ENCODE measurements around a stretch of chr2.

DNA sequence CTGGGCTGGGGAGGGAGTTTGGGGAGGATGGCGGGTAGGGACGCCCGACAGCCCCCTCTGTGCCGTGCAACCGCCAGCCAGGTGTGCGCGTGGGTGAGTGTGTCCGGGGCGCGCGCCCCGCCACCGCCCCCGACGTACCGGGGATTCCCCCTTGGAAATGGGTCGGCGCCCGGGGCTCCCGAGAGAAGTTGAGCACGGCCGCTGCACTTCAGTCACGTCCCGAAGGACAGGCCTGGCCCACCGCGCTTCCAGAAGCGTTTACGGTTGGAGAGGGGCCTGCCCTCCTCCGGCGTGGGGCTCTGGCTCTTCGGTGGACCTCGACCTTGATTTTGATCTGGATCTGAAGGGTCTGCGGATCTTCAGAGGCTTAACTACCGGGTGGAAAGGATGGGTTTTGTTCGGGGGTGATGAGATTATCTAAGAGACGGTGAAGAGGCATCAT lies 843 bp downstream of the LGALSL start:
- PRO-cap, result no peak

GRCh38 chr2:64460821-64461597 lies 7.0 kb downstream of the LGALSL start:
- PRO-cap, result no peak

- PRO-cap, result no peak
Measured at GRCh38 chr2:64522767-64523324, 1.3 kb upstream of the AFTPH start.

- PRO-cap, result no peak
Measured at GRCh38 chr2:64528403-64529113, 4.4 kb downstream of the AFTPH start.

DNA sequence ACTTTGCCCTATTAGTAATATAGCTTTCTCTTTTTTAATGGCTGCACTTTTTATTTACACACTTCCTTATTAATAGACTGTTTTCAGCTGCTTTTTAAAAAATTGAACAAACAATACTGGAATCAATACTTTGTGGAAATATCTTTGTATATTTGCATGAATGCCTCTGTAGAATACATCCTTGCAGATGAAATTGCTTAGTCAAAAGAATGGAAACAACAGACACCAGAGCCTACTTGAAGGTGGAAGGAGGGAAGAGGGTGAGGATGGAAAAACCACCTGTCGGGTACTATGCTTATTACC lies 12.9 kb downstream of the AFTPH start:
- PRO-cap, result no peak

- PRO-cap, result bidirectional peak, plus-strand start at chr2:64606752, minus-strand start at chr2:64606382; bidirectional peak, plus-strand start at chr2:64607283, minus-strand start at chr2:64607158
Measured at GRCh38 chr2:64606199-64607616, 47.0 kb downstream of the SERTAD2 start.

DNA sequence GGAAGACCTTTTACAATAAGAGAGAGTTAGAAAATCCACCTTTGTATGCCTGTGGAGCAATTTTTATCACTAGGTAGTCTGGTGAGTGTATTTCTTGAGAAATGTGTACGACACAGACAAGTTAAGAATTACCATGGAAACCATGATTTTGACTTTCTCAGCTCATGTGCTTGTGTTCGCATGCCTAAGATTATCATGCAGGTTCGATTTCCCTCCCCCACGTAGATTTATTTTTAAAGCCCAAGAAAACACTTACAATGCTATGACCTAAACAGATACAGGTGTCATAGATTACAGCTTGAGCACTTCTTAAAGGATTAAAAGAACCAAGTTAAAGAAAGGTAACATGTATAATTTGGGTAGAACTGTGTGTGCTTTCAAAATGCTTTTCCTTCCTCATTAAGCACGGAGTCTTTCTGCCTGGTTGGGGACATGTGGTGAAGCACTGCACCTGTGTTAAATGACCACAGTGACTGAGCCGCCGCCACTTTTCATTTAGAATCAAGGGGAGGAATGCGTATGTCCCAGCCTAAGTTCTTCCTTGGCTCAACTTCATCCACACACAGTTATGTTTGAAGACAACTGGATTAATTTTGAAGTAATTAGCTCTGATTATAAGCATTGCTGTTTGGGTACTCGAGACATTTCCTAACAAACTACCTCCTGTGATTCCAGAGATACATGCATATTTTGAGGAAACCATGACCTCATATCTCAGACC lies 16.5 kb downstream of the SERTAD2 start:
- PRO-cap, result bidirectional peak, plus-strand start at position 498 of the sequence, minus-strand start at position 466 of the sequence; unidirectional peak, plus-strand start at position 498 of the sequence

DNA sequence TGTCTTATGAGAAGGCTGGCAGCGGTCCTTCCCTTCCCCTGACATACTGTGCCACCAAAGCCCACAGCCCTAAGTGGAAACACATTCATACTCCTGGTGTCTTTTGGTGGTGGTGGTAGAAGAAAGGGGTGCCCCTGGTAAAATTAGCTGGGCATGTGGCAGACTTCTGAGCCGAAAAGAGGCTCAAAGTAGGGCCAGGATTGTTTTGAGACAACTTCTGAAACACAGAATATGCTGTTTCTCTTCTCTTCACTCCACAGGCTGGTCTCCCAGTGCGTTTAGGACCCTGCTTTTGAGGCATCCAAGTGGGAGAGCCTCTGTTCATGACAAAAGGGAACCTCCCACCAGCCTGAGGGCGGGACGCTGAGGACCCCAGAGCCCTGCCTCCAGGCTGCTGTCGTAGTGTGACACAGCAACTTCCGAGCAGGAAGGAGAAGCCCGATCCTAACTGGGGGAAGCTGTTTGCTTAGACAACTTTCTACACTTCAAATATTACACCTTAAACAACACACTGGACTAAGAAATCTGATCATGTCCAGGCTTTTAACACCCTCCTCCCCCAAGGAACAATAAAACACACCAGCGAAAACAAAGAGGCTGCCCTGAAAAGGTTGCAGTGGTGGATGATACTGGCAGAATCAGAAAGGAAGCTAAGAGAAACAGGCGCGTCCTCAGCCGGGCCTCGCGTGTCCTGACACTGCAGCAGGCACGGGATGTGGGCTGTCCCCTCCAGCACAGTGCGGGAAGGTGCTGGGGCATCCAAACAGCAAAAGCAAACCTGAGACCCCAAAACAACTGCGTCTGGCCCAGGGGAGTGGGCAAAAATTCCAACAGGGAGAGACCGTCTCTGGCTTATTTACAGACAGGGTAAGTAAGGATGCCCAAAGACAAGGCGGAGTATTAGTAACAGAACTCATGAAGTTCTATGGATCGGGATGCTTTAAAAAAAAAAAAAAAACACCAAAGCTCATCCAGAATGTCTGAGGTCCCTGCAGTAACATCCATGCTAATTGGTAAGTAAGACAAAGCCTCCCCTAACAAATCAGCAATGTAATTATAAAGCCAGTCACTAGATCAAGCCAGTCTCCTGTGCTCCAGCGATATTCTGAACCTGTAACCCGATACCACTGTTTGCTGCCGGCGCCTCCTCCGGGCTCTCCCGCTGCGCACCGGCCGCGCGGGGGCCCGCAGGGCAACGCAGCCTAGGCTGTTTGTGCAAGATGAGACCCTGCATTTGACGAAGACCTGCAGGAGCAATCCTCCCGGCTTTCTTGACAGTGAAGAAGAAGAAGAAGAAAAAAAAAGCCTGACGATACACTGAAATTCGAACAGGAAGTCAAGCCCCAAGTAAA lies 9.1 kb downstream of the SERTAD2 start:
- PRO-cap, result bidirectional peak, plus-strand start at position 426 of the sequence, minus-strand start at position 294 of the sequence; unidirectional peak, plus-strand start at position 426 of the sequence

DNA sequence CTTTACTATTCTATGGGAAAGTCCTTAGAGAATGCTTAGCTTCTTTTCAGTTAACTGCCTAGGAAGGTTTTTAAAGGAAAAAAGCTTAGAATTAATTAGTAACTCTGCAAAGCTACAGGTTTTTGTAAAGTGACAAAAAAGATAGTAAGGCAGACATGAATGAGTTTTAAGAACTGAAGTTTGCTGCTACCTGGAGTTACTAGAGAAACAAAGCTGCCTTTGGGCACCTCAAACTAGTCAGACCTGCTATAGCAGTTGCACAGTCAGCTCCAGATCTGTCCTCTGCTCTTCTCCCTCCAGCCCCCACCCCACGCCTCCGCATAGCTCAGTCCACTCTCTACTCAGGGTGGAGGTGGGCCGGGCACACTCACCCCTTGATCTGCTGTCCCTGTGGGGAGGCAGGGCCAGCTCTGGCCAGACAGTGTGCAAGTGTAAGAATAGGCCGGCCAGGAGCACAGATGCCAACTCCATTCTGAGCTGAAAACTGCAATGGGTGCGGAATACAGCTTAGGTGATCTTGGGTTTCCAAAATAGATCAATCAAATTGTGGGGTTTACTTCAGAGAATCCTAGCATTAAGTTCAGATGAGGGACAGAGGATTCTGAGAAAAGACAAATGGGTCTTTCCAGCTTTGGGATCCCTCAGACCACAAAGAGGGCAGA lies 4.1 kb downstream of the SERTAD2 start:
- PRO-cap, result no peak

- PRO-cap, result no peak
Measured at GRCh38 chr2:64668992-64669817, 15.5 kb upstream of the SERTAD2 start.

DNA sequence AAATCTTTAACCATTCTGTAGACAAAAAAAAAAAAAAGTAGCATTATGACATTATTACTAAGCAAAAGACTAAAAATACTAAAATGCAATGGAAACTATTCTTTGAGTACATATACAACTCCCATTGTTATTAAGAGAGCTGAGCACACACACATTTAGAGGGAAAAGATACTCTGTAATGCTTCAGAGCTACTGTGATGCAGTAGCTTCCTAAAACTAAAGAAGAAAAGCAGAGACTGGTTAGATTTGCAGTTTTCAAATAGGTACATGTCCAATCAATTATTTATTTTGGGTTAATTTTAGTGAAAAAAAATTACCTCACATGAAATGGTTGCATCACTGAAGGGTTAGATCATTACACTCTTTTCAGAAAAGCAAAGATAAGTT lies 25.0 kb upstream of the SERTAD2 start:
- PRO-cap, result no peak

- PRO-cap, result no peak
Measured at GRCh38 chr2:64862602-64863049, 126.6 kb upstream of the SLC1A4 start.

GRCh38 chr2:64922330-64922931 lies 66.8 kb upstream of the SLC1A4 start:
- PRO-cap, result no peak

GRCh38 chr2:65081811-65082309 lies 25.6 kb downstream of the CEP68 start:
- PRO-cap, result no peak

- PRO-cap, result no peak
Measured at GRCh38 chr2:65090357-65090836, 34.2 kb downstream of the CEP68 start.

DNA sequence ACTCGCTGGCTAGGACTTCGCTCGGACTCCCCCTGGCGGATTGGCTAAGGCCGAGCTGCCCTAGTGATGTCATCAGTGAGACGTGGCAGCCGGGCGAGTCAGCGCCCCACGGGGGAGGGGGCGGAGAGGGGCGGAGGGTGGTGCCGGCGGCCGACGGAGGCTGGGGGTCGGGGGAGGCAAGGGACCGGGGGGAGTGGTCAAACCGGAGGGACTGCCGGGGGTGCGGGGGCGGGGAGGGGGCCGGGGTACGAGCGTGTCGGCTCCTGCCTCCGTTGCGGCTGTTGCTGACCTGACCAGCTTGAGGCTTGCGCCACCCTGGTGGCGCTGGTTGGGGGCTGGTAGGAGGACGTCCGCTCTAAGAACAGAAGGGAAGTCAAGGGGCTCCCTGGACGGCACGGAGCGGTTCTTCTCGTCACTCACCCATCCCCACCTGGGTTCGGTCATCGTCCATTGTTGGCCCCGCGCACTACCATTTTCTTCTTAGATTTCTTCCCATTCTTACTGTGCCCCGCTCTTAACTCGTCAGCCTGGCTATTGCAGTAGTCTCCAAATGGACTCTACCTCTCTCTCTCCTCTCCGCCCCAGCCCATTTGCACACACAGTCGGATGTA lies 576 bp upstream of the RAB1A start:
- PRO-cap, result bidirectional peak, plus-strand start at position 123 of the sequence, minus-strand start outside the sequence; bidirectional peak, plus-strand start at position 364 of the sequence, minus-strand start at position 280 of the sequence; unidirectional peak, minus-strand start at position 548 of the sequence

- PRO-cap, result no peak
Measured at GRCh38 chr2:65385344-65385712, 47.1 kb downstream of the SPRED2 start.

GRCh38 chr2:65430641-65431689 lies 1.4 kb downstream of the SPRED2 start:
- PRO-cap, result bidirectional peak, plus-strand start at chr2:65430901, minus-strand start at chr2:65430775; bidirectional peak, plus-strand start at chr2:65431035, minus-strand start at chr2:65430951; bidirectional peak, plus-strand start at chr2:65431525, minus-strand start at chr2:65431450

GRCh38 chr2:65436233-65437009 lies 4.0 kb upstream of the SPRED2 start:
- PRO-cap, result bidirectional peak, plus-strand start at chr2:65436383, minus-strand start at chr2:65436274; bidirectional peak, plus-strand start at chr2:65436685, minus-strand start at chr2:65436533; unidirectional peak, minus-strand start at chr2:65436749

- PRO-cap, result no peak
Measured at GRCh38 chr2:65545685-65546376, 113.4 kb upstream of the SPRED2 start.

All from left colon (tissue), 1 donor.